Hair follicular keratinocyte (primary cell): ENCODE measurements around a stretch of chr14.

- RAMPAGE, long total RNA: no peak
Measured at GRCh38 chr14:57009681-57010215, 199.5 kb upstream of the OTX2 start.

- RAMPAGE, long total RNA: no peak
Measured at GRCh38 chr14:57111884-57112923, 156.5 kb downstream of the EXOC5 start.

DNA sequence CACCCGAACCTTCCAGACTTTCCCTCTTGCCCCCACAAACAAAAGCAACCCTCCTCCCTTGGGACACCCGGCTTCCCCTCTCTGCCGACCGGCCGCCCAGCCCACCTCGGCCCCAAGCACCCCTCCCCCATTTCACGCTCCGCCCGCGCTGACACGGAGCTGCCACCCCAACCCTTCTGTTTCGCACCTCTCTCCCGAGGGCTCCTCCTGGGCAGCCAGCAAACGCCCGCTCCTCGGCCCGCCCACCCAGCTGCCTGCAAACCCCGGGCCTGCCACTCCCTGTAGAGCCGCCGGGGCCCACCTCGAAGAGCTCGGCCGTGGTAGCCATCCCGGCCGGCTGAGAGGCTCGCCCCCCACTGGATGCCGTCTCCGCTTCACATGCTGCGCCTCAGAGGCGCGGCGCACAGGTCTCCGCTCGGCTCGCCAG lies 371 bp downstream of the EXOC5 start:
- RAMPAGE, long total RNA: no peak

DNA sequence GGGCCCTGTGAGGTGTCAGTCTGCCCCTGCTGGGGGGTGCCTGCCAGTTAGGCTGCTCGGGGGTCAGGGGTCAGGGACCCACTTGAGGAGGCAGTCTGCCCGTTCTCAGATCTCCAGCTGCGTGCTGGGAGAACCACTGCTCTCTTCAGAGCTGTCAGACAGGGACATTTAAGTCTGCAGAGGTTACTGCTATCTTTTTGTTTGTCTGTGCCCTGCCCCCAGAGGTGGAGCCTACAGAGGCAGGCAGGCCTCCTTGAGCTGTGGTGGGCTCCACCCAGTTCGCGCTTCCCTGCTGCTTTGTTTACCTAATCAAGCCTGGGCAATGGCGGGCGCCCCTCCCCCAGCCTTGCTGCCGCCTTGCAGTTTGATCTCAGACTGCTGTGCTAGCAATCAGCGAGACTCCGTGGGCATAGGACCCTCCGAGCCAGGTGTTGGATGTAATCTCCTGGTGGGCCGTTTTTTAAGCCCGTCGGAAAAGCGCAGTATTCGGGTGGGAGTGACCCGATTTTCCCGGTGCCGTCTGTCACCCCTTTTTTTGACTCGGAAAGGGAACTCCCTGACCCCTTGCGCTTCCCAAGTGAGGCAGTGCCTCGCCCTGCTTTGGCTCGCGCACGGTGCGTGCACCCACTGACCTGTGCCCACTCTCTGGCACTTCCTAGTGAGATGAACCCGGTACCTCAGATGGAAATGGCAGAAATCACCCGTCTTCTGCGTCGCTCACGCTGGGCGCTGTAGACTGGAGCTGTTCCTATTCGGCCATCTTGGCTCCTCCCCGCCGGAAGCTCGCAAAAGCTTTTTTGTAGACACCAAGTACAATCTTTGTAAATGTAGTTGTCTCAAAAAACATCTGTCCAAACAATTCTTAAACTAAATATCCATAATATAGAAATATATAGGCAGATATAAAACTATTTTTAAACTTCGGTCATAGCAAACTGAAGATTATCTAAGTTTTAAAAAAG lies 46.8 kb upstream of the NAA30 start:
- RAMPAGE, long total RNA: no peak

- RAMPAGE, long total RNA: no peak
Measured at GRCh38 chr14:57702657-57702856, 163.3 kb downstream of the SLC35F4 start.

DNA sequence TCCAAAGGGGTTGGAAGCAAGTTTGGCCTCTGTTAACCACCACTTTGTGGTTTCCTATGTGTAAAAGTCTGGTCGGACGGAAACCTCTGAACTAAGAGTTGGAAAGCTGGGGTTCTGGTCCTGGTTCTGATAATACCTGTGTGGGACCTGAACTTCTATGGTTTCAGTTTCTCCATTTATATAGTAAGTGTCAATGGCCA lies 161.8 kb downstream of the SLC35F4 start:
- RAMPAGE, long total RNA: no peak

- RAMPAGE, long total RNA: no peak
Measured at GRCh38 chr14:58369739-58369941, 26.1 kb upstream of the TOMM20L start.

GRCh38 chr14:58646128-58647138 lies 8.7 kb downstream of the DACT1 start:
- RAMPAGE, long total RNA: no peak

DNA sequence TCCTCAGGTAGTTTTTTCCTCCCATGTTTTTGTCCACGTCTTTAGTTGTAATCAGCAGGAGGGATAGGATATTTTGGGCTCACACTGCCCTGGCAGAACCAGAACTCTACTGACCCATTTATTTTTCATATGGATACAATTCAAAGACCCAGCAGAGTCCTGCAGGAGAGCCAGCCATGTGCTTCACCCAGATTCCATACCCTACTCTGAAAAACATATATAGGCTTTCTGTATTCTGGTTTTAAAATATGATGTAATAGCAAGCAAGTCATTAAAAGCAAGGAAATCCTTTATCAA lies 19.0 kb downstream of the DACT1 start:
- RAMPAGE, long total RNA: no peak

DNA sequence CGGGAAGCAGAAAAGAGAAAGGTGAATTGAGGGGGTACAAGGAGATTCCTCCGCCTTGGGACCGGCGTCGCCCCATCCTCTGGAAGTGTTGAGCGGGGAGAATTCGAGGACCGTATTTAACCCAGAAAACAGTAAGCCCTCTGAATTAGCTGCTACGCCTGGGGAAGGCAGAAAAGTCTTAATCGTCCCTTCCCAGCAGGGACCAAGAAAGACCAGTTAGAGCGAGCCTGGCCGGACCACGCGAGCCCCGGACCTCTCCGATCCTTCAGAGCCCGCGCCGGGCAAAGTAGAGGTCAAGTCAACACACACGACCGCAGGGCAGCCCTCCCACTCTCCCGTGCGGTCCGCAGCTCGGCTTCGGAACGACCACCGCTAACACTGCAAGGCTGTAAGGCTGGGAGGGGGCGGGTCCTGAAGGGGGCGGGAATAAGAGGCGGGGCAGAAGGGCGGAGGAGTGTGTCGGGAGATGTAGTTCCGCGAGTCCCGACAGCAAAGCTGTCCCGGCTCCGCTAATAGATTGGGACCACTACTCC lies 353 bp upstream of the DAAM1 start:
- RAMPAGE, long total RNA: no peak

- RAMPAGE, long total RNA: no peak
Measured at GRCh38 chr14:59255103-59255646, 66.7 kb downstream of the DAAM1 start.

- RAMPAGE, long total RNA: no peak
Measured at GRCh38 chr14:59447335-59448116, 17.7 kb downstream of the GPR135 start.

DNA sequence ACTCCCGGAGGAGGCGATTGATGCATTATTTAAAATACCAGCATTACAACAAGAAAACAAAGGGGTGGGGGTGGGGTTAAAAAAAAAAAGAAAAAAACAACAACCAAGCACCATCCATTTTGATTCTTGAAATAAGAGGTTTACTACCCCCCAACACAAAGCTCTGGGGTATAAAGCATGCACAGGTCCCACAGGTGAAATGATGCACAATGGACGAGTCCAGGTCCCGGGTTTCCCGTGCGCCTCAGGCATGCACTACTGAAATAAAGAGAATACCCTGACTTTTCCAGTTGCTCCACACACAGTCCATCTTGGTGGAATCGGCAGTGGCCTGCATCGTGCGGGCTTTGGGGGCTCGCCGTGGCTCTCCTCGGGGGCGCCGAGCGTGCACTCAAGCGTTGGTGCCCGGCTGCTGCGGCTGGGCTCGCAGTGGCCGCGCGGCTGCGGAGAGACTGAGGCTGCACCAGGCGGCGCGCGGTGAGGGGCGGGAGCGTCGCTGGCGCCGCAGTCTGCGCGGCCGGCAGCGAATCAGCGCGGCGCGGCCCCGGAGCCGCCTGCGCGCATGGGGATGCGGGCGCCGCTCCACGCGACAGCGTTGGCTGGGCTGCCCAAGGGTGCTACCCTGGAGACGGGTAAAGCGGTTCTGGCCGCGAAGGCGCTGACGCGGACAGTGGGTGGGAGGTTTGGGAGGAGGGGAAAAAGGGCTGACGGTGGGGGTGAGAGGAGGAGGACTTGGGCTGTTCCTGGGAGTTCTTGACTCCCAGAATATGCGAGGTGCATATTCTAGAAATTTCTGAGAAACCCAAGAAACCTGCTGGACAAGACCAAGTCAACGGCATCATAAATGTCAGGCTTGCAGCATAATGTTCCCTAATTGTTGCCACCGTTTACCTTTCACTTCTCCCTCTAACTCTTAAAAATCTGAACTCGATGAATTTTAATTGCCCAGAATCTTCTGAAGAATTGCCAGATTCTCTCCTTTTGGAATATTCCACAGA lies 53.9 kb upstream of the CCDC175 start:
- RAMPAGE, long total RNA: no peak

DNA sequence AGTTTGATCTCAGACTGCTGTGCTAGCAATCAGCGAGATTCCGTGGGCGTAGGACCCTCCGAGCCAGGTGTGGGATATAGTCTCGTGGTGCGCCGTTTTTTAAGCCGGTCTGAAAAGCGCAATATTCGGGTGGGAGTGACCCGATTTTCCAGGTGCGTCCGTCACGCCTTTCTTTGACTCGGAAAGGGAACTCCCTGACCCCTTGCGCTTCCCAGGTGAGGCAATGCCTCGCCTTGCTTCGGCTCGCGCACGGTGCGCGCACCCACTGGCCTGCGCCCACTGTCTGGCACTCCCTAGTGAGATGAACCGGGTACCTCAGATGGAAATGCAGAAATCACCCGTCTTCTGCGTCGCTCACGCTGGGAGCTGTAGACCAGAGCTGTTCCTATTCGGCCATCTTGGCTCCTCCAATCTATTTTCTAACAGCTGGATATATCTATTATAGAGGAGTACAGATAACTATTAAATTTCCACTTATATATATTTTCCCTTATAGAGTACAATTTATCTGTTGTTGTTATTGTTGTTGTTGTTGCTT lies 81.6 kb upstream of the RTN1 start:
- RAMPAGE, long total RNA: no peak

GRCh38 chr14:60087885-60088210 lies 3.9 kb upstream of the PCNX4 start:
- RAMPAGE, long total RNA: no peak

- RAMPAGE, long total RNA: no peak
Measured at GRCh38 chr14:60151748-60152118, 13.5 kb downstream of the DHRS7 start.

GRCh38 chr14:60282618-60282990 lies 33.6 kb downstream of the PPM1A start:
- RAMPAGE, long total RNA: no peak

DNA sequence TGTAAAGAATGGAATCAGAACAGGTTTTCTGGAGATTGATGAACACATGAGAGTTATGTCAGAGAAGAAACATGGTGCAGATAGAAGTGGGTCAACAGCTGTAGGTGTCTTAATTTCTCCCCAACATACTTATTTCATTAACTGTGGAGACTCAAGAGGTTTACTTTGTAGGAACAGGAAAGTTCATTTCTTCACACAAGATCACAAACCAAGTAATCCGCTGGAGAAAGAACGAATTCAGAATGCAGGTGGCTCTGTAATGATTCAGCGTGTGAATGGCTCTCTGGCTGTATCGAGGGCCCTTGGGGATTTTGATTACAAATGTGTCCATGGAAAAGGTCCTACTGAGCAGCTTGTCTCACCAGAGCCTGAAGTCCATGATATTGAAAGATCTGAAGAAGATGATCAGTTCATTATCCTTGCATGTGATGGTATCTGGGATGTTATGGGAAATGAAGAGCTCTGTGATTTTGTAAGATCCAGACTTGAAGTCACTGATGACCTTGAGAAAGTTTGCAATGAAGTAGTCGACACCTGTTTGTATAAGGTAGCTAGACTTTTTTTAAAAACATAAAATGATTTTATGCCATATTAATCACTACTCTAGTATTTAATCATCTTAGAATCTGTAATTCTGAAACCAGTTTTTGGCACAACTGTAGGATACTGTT lies 34.1 kb downstream of the PPM1A start:
- RAMPAGE, long total RNA: no peak

- RAMPAGE, long total RNA: no peak
Measured at GRCh38 chr14:60516042-60516449, 7.1 kb downstream of the SIX6 start.

DNA sequence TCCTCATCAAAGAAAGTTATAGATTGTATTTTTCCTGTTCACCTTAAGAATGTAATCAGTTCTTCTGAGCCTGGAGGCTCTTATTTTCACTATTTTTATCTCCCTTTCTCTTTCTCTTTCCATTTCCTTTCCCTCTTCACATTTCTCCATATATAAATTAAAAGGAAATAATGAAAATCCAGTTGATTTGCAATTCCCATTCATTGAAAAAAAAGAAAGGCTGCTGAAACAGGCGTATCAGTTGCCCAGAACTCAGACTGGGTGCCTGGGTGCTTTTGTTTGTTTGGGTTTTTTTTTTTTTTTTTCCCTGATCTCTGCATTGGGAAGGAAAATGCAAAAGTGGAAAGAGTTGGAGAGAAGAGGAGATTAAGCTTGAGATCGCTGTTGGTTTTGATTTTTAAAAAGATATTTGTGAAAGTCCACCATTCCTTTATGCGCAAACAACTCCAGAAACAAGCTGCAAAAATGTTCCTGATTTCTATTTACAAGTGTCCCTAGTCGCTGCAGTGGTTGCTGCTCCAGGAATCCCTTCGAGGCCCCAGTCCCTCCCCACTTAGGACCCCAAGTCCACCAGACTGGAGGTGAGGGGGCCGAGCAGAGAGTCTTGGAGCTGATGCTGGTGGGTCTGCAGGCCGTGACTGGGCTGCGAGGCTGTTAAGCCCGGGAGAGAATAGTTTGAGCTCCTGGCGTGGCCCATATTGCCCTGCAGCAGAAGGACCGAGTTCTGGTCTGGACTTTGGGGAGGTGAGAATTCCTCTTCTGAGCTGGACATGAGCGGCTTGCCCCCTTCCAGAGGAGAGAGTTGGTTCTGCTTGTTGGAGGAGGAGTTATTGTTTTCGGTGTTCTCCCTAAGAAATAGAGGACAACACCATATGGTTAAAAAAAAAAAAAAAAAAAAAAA lies 3.3 kb downstream of the SIX1 start:
- RAMPAGE, long total RNA: no peak